Adrenal gland (tissue), 7 donors: ENCODE data around the gene CACNA1B.

- PRO-cap, 3 experiments = no peak in any of the 3 experiments
- RAMPAGE, long total RNA, 4 experiments = no peak in any of the 4 experiments
- RRBS = 26% methylated on average over 8 of the region's 23 CpGs
Observed at GRCh38 chr9:136742338-136742808, 367 bp downstream of the LCN10 start.

DNA sequence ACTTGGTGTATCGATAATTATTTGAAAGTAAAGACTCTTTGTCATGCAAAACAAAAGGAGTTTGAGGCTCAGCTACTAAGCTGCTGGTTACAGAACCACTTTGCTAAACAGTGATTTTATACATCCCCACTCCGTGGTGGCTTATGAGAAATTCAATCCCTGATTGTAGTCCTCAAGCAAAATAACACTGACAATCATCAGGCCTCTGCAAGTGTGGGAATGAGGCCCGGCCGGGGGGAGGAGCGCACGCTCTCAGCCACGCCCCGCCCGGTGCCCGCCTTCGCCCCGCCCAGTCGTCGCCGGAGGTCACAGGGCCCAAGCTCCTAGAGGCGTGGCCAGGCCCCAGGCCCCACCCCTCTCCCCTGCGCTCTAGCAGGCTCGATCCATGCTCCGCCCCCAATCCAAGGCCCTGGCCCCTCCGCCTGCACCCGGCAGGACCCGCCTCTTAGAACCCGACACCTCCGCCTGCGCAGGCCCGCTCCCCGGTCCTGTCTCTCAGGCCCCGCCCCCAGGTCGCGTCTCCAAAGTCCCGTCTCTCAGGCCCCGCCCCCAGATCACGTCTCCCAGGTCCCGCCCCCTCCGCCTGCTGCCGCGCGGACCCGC, 471 bp upstream of the TMEM141 start:
- PRO-cap, 3 experiments = peak in 3 of 3 experiments; most common plus-strand start position 448 of the sequence (in 1); most common minus-strand start position 497 of the sequence (in 3)
- RAMPAGE, long total RNA, 4 experiments = no peak in any of the 4 experiments
- RRBS = under 1% methylated on average over 13 of the region's 39 CpGs

GRCh38 chr9:136902368-136902947, 16.1 kb downstream of the TRAF2 start:
- PRO-cap, 3 experiments = peak in 3 of 3 experiments; most common plus-strand start chr9:136902717 (in 3); most common minus-strand start chr9:136902574 (in 1)
- RAMPAGE, long total RNA, 4 experiments = no peak in any of the 4 experiments
- RRBS = no CpG with 5 or more reads among the region's 16 CpGs

DNA sequence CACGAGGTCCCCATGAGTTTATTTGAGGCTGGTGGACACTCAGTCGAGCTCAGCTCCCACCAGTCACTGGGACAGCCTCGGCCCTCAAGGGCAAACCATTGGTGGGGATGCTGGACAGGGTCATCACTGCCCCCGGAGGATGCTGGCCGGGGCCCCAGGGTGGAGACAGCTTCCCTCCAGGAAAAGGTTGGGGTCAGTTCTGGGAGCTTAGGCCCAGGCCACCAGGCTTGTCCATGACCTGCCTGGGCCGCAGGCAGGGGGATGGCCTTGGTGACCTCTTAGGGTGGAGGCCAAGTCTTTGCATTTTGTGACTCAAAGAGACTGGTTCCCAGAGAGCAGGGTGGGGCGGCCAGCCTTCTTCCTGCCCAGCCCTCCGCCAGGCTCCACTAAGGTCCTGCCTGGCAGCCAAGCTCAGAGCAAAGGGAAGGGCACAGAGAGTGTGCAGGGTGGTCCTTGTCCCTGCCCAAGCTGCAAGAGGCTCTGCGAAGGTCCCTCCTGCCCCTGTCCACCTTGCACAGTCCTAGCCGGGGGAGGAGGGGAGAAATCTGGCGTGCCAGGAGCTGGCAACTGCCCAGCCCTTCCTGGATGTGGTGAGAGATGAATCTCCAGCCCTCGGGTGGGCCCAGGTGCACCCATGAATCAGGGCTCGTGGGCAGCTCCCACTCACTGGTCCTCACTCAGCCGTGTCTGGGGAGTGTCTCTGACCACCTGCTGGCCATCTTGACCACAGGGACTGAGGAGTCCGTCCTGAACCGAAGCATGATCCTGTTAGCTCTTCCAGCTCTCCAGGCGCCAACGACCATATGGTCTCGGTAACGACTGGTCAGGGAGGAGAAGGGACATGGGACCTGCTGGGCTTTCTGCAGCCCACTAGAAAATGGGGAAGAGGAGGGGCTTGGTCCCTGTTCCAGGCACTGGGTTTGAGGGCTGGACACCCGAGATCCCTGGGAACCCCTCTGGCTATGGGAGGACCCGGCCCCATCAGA, 2.3 kb upstream of the PTGDS start:
- PRO-cap, 3 experiments = no peak in any of the 3 experiments
- RAMPAGE, long total RNA, 4 experiments = no peak in any of the 4 experiments
- RRBS = 94% methylated on average over 1 of the region's 22 CpGs

DNA sequence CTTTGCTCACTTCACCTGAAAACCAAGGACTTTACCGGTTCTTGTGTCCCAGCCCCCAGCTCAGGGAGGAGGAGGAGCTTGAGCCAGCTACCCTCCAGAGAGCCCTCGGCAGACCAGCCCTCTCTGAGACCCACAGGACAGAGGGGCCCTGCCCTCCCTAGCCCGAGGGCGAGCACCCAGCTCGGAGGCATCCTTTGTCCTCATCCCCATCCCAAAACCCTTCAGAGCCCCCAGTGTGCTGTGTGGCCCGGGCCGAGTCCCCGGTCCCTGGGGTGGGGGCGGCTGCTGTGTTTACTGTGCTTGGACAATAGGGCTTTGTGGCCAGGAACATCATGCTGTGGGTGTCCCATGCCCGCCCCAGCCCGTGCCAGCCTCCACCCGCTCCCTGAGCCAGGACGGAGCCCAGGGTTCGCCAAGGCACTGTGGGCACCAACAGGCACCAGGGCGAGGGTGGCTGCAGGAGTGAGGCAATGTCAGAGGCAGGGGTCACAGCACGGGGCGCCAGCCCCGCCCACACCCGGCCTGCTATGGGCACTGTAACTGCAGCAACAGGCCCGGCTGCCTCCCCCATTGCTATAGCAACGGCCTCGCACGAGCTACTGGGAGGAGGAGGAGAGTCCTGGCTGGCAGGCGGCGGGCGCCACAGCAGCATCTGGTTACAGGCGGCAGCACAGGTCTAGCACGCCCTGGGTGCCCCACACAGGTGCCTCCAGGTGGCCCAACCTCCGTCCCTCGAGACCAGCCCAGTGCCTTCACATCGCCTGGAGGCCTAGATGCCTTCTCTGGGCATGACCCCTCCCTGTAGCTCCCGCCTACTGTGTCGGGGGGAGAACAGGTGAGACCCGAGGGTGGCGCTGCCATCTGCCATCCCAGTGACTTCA, 2.6 kb downstream of the ABCA2 start:
- PRO-cap, 3 experiments = peak in 1 of 3 experiments; most common plus-strand start position 651 of the sequence (in 1)
- RAMPAGE, long total RNA, 4 experiments = no peak in any of the 4 experiments
- RRBS = no CpG with 5 or more reads among the region's 35 CpGs

- PRO-cap, 3 experiments = no peak in any of the 3 experiments
- RAMPAGE, long total RNA, 4 experiments = start-site peak on the minus strand in 2 of 4 experiments, at chr9:137043003-137043104 at its widest, 11 to 19 reads per replicate
- RRBS = 48% methylated on average over 7 of the region's 21 CpGs
Observed at GRCh38 chr9:137042947-137043450, 3.0 kb downstream of the NPDC1 start.

- PRO-cap, 3 experiments = no peak in any of the 3 experiments
- RAMPAGE, long total RNA, 4 experiments = no peak in any of the 4 experiments
- RRBS = no CpG with 5 or more reads among the region's 31 CpGs
Observed at GRCh38 chr9:137095624-137096519, 9.1 kb downstream of the MAN1B1 start.

DNA sequence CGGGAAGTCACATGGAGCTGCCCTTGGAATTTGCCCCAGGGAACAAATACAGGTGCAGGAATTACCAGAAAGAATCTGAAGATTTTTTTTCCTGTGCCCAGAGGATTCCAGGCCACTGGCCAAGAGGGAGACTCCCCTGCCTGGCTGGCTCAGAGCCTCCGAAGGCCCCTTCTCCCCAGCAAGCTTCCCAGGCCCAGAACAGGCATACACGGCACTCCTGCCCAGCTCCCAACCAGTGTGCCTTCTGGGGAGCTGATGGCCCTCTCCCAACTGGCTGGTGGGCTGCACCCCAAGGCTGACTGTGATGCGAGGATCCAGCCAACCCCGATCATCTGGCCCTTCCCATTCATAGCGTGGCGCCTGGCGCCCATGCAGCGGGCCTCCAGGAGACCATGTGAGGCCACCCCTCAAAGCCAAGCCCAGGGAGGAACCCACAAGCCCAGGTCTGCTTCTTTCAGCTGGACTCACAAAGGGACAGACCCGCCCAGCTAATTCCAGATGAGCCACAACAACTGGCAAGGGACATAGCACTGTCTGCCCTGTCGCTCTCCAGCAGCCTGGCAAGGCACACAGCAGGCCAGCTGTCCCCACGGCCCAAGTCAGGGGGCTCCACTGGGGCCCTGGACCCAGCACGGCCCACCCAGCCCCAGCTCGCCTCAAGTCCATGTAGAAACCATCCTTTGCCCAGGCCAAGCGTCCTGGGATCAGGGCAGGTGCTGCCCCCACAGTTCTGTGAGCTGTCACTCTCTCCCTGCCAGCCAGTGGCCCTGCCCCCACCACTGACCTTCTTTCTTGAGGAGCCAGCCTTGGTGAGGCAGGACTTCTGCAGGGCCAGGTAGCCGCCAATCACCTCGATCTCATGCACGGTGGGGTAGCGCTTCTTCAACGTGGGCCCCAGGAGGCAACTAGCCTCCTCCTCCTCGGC, 2.1 kb downstream of the TPRN start:
- PRO-cap, 3 experiments = no peak in any of the 3 experiments
- RAMPAGE, long total RNA, 4 experiments = no peak in any of the 4 experiments
- RRBS = no CpG with 5 or more reads among the region's 21 CpGs

DNA sequence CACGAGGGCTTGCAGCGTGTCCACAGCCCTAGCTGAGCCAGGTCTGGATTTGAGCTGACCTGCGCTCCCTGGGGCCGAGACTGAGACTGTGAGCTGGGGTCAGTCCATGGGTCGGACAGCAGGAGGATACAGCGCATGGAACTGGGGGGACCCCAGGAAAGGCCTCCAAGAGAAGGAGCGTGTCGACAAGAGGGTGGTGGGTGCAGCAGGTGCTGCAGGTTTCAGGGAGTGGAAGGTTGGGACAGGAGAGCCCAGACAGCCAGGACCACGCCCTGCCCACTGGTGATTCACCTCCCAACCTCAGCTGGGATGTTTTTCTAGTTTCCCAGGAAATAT, 834 bp upstream of the RNF224 start:
- PRO-cap, 3 experiments = no peak in any of the 3 experiments
- RAMPAGE, long total RNA, 4 experiments = no peak in any of the 4 experiments
- RRBS = no CpG with 5 or more reads among the region's 9 CpGs

DNA sequence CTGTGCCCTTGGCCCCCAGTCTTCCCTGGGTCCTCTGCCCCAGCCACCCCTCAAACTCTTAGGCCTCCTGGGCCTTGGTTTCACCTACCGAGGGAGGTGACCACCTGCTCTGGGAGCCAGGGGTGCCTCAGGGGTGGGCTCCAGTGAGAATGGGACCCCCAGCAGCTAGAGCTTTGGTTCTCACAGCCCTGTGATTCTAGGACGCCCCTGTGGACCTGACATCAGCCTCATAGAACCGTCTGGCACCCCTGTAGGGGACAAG, 3.5 kb upstream of the TUBB4B start:
- PRO-cap, 3 experiments = no peak in any of the 3 experiments
- RAMPAGE, long total RNA, 4 experiments = no peak in any of the 4 experiments
- RRBS = no CpG with 5 or more reads among the region's 3 CpGs

- PRO-cap, 3 experiments = no peak in any of the 3 experiments
- RAMPAGE, long total RNA, 4 experiments = no peak in any of the 4 experiments
- RRBS = 1% methylated on average over 29 of the region's 106 CpGs
Observed at GRCh38 chr9:137300473-137301658, 1.2 kb downstream of the NRARP start.

DNA sequence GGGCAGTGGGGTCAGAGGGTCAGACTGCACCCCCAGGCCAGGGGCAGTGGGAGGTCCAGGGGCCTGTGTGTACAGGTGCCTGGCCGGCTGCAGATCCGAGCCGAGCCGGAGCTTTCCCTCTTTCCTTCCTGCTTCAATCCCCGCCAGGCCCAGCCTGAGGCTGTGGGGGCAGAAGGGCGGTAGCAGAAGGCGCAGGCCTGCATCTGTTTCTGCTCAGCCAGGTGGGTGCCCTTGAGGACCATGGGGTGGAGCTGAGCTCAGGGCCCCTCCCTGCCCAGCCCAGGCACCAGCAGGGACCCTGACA, 18.9 kb upstream of the NRARP start:
- PRO-cap, 3 experiments = no peak in any of the 3 experiments
- RAMPAGE, long total RNA, 4 experiments = no peak in any of the 4 experiments
- RRBS = no CpG with 5 or more reads among the region's 7 CpGs

GRCh38 chr9:137417152-137418031, 5.6 kb downstream of the EXD3 start:
- PRO-cap, 3 experiments = peak in 2 of 3 experiments; most common plus-strand start chr9:137417787 (in 2); most common minus-strand start chr9:137417634 (in 1)
- RAMPAGE, long total RNA, 4 experiments = no peak in any of the 4 experiments
- RRBS = 26% methylated on average over 20 of the region's 99 CpGs

DNA sequence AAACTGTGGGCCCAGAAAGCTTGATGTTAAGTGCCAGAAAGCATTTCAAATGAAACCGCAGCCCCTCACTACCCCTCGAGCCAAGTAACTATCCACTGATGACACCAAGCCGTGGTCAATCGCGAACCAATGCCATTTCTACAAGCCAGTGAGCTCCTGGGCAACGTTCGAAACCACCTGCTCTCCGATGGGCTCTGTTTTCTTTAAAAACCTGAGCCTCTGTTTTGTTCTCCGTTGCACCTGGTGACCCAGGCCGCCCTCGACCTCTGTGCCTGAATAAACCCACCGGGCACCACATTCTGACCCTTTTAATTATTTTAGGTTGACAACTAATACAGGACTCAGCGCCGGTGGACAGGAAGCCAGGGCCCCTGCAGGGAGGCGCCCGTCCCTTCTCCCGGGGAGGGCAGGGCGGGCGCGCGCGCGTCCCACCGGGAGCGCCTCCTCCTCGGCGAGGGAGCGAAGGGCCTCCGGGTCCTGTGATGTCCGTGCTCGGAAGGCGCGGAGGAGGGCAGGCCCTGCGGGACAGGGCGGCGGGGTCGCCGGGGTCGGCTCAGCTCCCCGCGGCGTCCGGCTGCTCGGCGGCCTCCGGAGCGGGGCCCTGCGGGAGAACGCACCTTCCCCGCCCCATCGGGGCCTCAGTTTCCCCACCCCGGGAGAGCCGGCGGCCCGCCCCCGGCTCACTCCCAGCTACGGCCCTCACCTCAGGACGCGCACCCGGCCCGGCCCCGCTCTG, 467 bp downstream of the EXD3 start:
- PRO-cap, 3 experiments = peak in 2 of 3 experiments; most common plus-strand start position 135 of the sequence (in 1); most common minus-strand start position 484 of the sequence (in 1)
- RAMPAGE, long total RNA, 4 experiments = no peak in any of the 4 experiments
- RRBS = 2% methylated on average over 31 of the region's 62 CpGs

DNA sequence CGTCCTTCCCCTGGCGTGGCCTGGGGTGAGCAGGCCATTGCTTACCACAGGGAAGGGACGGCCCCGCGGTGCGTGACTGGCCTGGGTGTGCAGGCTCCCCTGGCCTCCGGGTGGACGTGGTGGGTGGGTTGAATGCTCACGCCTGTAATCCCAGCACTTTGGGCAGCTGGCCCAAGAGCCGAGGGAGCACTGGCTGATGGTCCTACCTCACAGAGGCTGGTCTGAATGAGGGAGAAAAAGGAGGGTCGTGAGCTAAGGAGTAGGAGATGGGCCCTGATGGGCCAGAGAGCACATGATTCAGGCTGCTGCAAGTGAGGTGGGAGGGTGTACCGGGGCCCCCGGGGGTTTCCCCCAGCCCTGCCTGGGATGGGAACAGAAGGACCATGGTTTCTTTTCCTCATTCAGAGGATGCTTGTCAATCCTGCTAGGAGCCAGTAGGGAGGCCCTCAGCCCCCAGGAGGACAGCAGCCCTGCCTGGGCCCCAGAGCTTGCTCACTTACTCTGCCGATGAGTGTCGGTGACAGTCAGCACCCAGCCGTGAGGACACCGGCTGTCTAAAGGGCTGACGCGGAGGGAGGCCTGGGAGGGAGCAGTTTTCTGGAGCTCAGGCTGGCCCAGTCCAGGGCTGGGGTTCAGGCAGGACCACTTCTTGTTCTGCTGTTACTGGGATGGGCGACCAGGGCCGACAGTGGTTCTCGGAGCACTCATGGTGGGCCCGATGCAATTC, 1.6 kb downstream of the ARRDC1 start:
- PRO-cap, 3 experiments = peak in 1 of 3 experiments; most common minus-strand start position 503 of the sequence (in 1)
- RAMPAGE, long total RNA, 4 experiments = no peak in any of the 4 experiments
- RRBS = no CpG with 5 or more reads among the region's 23 CpGs

DNA sequence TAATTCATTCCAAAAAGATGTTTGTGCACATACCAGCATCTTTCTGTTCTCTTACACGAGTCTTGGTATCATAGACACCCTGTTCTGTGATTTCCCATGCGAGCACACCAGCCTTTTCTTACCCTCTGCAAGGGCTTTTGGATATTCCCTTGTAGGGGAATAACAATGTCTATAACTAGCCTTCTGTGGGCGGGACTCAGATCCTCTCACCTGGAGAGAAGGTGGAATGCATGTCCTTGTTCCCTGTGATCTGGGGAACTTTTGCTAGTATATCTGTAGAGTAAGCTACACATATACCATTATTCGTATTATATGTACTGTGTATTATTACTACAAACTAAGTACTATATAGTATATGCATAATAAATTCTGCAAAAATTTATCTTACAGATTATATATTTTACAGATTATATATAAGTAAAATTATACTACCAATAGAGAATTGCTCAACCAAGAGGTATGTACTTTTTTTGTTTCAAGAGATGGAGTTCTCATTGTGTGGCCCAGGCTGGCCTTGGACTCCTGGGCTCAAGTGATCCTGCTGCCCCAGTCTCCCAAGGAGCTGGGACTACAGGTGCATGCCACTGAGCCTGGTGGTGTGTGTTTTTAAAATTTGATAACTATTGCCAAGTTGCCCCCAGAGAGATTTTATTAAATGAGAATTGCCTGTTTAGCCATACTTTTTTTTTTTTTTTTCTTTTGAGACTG, 45.0 kb downstream of the EHMT1 start:
- PRO-cap, 3 experiments = no peak in any of the 3 experiments
- RAMPAGE, long total RNA, 4 experiments = no peak in any of the 4 experiments
- RRBS = no CpG with 5 or more reads among the region's 4 CpGs

DNA sequence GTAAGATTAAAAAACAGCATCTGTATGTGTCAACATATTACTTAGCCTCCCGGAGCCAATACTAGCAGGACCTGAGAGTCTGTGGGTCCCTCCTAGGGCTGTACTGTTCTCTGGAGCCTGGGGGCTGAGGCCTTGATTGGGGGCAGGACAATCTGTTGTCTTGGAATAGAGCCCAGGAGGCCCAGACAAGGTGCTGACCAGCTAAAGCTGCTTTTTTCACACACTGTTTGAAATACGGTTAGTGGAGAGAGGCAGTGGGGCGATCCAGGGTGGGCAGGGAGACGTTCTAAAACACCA, 55.0 kb downstream of the EHMT1 start:
- PRO-cap, 3 experiments = no peak in any of the 3 experiments
- RAMPAGE, long total RNA, 4 experiments = no peak in any of the 4 experiments
- RRBS = no CpG with 5 or more reads among the region's 4 CpGs

- PRO-cap, 3 experiments = no peak in any of the 3 experiments
- RAMPAGE, long total RNA, 4 experiments = no peak in any of the 4 experiments
- RRBS = no CpG with 5 or more reads among the region's 29 CpGs
Observed at GRCh38 chr9:137716438-137717211, 97.8 kb downstream of the EHMT1 start.

DNA sequence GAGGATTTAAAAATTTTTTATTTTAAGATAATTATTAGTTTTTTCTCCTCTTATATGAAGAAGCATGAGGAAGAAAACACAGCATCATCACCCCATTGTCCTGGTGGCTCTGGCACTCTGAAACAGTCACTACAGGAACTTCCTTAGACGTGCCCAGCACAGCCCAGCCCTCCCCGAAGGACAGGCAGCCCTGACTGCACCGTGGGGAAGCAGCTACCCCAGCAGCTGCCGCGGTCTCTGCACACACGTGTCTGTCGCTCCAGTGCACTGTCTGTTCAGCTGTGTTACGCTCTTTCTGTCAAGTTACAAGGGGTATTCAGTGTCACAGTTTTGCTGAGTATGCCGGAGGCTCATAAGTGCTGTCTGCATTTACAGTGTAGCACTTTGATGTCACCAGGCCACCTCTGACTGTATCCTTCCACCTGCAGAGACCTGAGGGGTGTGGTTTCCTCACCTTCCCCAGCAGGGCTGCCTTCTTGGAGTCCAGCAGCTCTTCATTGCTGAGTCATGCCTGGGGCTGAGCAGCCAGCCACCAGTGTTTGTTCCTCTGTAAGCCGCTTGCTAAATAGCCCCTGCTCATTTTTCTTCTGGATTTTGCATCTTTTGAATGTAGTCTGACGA, 126.7 kb downstream of the EHMT1 start:
- PRO-cap, 3 experiments = no peak in any of the 3 experiments
- RAMPAGE, long total RNA, 4 experiments = no peak in any of the 4 experiments
- RRBS = no CpG with 5 or more reads among the region's 11 CpGs

DNA sequence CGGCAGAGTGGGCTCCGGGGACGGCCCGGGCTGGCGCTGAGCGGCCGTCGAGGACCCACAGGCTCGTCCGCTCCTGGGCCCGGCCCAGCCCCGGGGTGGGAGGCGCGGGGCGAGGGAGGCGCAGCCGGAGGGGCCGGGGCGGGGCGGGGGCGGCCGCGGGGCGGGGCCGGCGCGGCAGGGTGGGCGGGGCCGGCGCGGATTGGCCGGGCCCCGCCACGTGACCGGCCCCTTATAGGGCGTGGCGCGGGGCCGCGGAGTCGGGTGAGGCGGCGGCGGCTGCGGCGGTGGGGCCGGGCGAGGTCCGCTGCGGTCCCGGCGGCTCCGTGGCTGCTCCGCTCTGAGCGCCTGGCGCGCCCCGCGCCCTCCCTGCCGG, at the start of gene CACNA1B:
Gene CACNA1B (plus strand): TSS at position 260 of the 373 bp plus-strand sequence.
- PRO-cap, 3 experiments = peak in 3 of 3 experiments; most common plus-strand start position 260 of the sequence (in 3)
- RAMPAGE, long total RNA, 4 experiments = no peak in any of the 4 experiments
- RRBS = 13% methylated on average over 32 of the region's 60 CpGs